M059J (cell line): ENCODE data around the genes EED and CCDC81.

- RAMPAGE, long total RNA: no peak
Observed at GRCh38 chr11:83641442-83641889, 355.3 kb upstream of the CCDC90B start.

DNA sequence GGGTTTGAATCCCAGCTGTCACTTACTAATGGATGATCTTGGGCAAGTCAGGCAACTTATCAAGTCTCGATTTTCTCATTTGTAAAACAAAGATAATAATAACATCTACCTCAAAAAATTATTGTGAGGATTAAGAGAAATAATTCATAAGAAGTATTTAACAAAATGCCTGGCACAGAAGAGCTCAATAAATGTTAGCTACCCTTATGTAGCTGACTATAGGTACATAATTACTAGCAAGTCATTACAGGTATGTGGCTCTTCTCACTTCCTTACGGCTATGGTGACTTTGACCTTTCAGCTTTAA lies 642.4 kb upstream of the CCDC90B start:
- RAMPAGE, long total RNA: no peak

DNA sequence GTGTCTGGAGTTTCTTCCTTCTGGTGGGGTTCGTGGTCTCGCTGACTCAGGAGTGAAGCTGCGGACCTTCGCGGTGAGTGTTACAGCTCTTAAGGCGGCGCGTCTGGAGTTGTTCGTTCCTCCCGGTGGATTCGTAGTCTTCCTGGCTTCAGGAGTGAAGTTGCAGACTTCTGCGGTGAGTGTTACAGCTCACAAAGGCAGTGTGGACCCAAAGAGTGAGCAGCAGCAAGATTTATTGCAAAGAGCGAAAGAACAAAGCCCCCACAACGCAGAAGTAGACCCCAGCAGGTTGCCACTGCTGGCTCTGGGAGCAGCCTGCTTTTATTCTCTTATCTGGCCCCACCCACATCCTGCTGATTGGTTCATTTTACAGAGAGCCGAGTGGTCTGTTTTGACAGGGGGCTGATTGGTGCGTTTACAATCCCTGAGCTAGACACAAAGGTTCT lies 1021.7 kb upstream of the CCDC90B start:
- RAMPAGE, long total RNA: no peak

DNA sequence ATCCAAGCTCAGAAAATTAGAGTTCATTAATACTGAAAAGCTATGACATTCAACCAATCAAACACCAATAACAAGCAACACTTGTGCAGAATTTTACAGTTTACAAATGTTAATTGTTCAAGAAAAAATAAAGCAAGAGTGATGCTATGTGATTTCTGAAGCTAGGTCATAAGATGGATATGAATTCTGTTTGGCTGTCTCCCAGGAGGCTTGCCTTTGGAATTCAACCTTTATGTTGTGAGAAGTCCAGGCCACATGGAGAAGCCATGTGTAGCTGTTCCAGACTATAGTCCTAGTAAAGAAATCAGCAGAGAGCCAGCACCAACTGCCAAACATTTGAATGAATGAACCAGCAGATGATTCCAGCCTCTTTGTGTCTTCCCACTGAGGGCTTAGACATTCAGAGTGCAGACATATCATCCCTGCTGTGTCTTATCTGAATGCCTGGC lies 1150.7 kb downstream of the DLG2 start:
- RAMPAGE, long total RNA: no peak

DNA sequence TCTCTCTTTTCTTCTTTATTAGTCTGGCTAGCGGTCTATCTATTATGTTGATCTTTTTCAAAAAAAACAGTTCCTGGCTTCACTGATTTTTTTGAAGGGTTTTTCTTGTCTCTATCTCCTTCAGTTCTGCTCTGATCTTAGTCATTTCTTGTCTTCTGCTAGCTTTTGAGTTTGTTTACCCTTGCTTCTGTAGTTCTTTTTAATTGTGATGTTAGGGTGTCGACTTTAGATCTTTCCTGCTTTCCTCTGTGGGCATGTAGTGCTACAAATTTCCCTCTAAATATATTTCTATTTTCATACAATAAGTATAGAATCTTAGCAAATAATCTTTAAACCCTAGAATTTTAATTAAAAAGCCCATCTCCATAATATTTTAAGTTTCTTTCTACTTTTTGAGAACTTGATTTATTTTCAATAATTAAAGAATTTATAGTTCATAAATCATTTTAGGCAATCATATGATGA lies 620.5 kb downstream of the DLG2 start:
- RAMPAGE, long total RNA: no peak

- RAMPAGE, long total RNA: no peak
Observed at GRCh38 chr11:85643151-85643774, 4.5 kb upstream of the TMEM126A start.

GRCh38 chr11:85809049-85809675 lies 1.8 kb downstream of the SYTL2 start:
- RAMPAGE, long total RNA: no peak

DNA sequence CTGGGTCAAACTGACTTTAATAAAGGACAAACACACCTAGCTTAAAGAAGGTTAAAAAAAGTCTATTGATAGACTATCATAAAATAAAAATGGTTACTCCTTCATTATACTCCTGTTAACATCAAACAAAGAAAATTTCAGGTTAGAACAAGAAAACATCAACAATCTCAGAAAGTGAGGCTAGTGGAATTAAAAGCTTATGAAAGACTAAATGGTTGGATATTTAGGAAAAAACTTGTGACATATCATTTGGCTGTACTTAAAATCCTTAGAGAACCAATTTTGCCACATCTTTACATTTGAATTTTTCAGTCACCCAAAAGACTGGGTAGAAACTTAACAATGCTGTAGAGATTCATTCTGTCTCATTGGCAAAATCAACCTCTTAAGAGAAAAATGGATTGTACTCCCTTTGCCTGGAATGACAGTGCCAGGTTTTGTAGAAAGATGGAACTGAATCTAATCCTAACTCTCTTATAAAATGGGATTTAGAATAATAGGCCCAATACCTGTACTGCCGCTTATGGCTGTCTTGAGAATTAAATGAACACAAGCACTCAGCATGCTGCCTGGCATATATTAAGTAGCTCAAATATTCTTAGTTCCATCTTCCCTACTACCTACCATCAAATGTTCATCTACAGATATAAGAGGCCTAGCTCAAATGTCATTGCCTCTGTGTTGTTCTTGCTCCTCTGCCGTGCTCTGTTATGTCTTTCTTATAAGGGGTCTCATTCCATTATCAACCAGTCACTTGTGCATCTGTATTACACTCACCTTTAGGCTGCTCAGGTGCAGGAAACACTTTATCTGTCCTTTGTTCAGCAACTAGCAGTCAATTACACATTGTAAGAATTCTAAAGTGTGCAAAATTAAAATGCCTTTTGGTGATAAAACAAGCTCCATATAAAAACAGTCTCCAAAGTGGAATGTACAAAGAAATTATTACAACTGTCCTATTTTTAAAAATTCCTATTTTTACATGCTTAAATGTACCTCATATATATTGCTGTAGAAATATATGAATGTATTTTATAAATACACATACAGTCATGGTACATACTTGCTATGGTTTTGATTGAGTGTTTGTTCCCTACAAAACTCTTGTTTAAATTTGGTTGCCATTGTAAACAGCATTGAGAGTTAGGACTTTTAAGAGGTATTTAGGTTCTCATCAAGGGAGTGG lies 104.5 kb downstream of the PICALM start:
- RAMPAGE, long total RNA: no peak

DNA sequence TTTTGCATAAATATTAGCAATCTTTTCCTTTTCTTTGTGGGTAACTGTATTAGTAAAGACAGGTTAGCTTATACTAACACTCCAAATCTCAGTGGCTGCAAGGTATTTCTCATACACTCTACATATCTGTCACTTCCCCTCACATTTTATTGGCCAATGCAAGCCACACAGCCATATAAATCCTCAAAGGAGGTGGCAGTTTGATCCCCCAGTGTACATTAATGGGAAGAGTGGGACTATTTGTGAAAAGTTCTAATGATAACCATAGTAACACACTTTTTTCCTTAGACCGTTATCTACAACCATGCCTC lies 42.5 kb upstream of the EED start:
- RAMPAGE, long total RNA: no peak

DNA sequence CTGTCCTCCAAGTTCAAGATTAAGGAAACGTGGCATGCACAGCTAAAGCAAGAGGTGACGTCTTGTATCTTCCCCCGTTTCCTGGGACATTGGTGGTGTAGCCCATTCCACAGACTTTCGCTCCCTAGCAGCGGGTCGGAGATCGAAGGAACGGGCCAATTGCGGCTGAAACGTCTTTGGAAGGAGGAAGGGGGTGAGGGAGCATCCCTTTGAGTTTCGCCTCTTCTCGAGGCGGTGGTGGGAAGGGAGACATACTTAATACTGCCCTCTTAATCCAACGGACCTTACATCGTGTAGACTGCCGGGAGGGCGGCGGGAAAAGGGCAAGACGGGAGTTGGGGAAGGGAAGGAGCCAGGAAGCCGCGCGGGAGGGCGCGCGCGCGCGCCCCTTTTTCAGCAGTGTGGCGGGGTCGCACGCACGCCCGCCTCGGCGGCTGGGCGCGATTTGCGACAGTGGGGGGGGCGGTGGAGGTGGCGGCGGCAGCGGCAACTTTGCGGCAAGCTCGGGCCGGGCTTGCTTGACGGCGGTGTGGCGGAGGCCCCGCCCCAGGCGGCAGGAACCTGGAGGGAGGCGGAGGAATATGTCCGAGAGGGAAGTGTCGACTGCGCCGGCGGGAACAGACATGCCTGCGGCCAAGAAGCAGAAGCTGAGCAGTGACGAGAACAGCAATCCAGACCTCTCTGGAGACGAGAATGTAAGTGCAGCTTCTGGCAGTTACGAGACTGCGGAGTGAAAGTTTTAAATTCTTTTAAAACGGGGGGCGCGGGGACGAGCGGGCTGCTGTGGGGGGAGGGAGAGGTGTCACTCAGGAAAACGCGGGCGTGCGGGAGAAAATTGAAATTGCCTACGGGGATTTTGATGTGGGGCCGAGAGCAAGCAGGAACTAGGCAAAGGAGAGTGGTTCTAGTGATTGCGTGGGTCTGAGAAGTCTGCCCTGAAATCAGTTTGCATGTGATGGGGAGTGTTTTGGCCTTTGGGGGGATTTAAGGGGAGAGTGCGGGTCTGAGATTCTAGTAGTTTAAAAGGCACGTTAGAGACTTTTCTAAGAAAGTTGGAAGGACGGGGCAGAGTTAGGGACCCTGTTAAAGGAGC lies at the start of gene EED:
EED (plus strand) TSS at position 105 of the 1,093 bp plus-strand sequence.
- RAMPAGE, long total RNA: no peak

DNA sequence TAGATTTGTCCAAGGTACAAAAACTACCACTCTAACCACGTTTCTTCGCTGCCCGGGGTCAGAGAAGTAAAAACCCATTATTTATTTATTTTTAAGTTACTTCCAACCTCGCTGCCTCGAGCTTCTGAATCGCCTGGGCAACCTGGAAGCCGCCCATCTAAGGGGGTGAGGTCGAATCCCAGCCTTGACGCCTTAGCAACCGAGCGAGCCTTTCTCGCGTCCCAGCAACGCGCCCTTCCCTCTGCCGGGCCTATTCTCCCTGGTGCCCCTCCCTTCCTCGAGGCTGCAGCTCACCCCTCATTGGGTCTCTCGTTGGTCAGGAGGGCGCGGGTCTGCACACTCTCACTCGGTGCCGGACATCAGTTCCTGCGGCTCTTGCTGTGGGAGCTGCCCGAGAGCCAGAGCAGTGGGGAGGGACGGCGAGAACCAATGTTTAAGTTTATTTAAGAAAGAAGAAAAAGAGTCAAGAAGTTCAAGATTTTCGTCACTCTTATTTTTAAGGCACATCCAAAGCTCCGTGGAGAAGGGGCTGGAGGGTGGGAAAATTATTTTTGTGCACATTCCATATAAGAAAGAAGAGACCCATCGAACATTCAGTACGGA lies at the start of gene CCDC81:
CCDC81 (plus strand) TSS at position 345 of the 603 bp plus-strand sequence.
- RAMPAGE, long total RNA: no peak

DNA sequence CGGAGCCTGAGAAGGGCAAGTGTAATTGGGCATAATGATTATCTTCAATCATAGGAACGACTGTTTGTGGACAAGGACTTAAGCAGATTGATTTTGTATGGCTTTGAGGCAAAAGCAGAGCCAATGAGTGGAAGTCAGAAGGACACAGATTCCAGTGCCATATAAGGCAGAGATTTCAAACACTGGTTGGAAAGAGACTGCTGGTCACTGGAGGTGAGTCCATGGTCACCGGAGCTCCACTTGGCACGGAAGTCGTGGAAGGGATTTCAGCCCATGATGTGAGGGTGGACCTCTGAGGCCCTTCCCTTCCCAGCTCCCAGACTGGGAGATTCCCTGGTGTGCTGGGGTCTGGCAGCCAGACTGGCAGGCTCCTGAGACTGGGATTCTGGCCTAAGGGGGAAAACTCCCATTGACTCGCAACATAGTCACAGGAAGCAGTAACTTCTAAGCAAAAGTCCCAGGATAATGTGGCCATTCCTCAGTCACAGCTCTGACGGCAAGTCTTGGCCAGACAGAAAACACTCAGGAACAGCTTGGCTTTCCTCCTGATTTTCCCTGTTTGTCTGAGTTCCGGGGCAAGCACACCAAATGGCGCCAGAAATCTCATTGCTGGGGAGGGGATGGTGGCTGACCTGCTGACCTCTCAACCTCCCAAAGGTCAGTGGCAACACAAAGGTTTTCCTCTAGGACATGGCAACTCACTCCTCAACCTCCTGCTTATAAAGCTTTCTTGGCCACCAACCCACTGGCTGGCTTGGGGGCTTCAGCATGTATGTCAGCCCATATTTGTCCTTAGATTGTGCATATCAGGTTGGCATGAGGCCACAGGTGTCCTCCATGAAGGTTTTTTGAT lies 99.4 kb downstream of the CCDC81 start:
- RAMPAGE, long total RNA: no peak

- RAMPAGE, long total RNA: no peak
Observed at GRCh38 chr11:86476054-86476599, 101.4 kb downstream of the CCDC81 start.

DNA sequence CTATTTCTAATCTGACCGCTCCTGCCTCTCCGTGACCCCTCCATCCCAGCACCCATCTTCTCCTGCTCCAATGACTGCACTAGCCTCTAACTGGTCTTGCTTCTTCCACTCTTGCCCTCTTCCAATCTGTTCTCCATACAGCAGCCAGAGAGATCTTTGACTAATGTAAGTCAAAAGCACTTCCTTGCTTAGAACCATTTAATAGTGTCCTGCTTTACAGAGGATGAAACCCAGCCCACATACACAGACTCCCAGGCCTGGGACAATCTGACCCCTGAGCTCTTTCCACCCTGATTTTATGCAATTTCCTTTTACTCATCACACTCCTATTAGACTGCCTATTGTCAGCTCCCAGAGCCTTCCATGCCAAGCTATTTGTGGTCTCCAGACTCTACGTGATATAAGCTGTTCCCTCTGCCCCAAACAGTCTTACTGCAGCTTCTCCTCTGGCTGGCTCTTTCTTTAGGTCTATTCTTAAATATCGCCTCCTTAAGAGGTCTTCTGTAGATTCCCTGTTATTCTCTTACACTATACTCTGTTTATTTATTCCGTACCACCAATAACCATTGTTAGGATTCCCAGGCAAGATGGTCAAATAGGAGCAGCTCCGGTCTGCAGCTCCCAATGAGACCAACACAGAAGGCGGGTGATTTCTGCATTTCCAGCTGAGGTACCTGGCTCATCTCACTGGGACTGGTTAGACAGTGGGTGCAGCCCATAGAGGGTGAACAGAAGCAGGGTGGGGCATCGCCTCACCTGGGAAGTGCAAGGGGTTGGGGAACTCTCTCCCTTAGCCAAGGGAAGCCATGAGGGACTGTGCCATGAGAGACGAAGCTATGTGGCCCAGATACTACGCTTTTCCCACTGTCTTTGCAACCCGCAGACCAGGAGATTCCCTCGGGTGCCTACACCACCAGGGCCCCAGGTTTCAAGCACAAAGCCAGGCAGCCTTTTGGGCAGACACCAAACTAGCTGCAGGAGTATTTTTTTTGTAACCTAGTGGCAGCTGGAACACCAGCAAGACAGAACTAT lies 155.8 kb upstream of the PRSS23 start:
- RAMPAGE, long total RNA: no peak

GRCh38 chr11:86675991-86676239 lies 124.4 kb upstream of the PRSS23 start:
- RAMPAGE, long total RNA: no peak

DNA sequence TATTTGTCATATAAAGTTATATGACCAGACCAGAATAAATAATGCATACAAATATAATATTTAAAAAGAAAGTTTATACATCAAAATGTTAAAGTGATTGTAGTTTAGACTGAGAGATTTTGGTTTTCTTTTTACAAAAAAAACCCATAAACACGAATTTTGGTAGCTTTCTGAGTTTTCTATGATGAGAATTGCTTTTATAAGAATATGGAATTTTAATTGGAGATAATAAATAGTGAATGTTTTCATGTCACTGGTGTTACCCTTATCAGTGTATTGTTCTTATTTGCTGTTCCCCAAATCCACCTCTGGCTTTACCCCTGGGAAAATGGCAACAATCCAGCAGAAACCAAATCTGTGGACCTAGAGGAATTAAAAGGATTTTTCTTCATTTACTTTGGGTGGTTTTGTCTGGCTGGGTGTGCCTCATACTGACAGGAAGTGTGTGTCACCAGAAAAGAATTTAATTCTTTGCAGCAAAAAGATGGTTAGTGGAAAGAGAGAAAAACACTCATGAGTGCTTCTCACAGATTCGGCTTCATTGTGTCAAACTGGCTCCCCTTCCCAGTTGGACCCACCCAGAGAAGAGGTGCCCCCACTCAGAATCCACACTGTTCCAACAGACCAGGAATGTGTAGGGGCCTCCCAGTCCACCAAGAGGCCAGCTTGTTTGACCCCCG lies 39.0 kb downstream of the FZD4 start:
- RAMPAGE, long total RNA: no peak

GRCh38 chr11:86982675-86983353 lies 27.6 kb upstream of the FZD4 start:
- RAMPAGE, long total RNA: no peak

- RAMPAGE, long total RNA: no peak
Observed at GRCh38 chr11:87368813-87369363, 331.2 kb downstream of the TMEM135 start.

GRCh38 chr11:88316128-88316608 lies 21.4 kb downstream of the CTSC start:
- RAMPAGE, long total RNA: no peak

GRCh38 chr11:88420041-88420718 lies 82.6 kb upstream of the CTSC start:
- RAMPAGE, long total RNA: no peak